Ureter (tissue), 1 donor: Measurements from ENCODE around the genes ATOH8 and ST3GAL5.

DNA sequence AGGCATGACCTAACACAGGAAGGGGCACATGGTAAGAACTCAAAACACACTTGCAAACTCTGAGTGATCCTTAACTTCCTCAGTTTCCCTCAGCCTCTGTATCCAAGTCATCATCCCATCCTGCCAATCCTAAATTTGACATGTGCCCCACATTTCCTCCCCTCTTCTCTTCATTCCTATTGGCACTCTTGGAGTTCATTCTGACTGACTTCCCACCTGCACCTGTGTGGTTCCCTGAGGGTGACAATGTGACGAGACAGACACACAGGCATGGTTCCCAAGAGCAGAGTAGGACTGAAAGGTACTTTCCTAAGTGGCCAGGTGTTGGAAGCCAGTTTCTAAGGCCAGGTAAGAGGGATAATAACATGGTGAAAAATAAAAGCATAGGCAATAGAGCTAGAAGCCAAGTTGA is 24.3 kb upstream of the REG3G start:
- PRO-cap = no peak

GRCh38 chr2:79158190-79158497 is 1.4 kb downstream of the REG3A start:
- PRO-cap = no peak

DNA sequence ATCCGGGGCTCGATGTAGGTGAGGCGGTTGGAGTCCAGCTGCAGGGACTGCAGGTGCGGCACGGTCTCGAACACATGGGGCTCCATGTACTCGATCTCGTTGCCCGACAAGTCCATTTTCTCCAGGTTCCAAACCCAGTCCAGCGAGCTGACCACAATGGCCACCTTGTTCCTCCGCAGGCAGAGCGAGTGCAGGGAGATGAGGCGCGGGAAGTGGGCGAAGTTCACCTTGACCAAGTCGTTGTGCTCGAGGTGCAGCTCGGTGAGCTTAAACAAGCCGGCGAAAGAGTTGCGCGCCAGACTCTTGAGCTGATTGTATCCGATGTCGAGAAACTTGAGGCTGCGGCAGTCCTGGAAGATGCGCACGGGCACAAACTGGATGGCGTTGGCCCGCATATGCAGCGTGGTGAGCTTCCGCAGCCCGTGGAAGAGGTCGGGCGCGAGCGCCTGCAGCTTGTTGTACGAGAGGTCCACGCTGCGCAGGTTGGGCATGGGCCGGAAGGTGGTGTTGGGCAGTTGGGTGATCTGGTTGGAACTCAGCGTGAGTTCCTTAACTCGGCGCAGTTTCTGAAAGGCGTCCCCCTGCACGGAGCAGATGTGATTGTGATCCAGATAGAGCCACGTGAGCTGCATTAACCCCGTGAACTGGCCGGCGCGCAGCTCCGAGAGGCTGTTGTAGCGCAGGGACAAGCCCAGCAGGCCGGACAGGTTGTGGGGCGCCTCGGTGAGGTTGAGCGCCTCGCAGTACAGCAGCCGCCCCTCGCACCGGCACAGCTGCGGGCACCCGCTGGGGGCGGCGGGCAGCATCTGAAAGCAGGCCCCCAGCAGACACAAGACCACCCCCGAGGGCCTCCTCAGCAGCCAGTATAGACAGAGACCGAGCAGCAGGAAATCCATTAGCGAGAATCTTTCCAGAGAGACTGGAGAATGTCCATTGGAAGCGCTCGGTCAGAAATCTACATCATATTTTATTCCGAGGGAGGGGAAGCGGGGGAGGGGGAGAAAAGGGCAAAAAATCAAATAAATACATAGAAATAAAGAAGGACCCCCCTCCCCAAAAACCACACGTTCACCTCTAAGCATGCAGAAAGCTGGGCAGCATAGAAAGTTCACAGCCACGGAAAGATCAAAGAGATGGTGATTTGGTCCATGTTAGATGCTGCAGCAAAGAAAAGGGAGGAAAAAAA is 1.2 kb downstream of the LRRTM1 start:
- PRO-cap = no peak

DNA sequence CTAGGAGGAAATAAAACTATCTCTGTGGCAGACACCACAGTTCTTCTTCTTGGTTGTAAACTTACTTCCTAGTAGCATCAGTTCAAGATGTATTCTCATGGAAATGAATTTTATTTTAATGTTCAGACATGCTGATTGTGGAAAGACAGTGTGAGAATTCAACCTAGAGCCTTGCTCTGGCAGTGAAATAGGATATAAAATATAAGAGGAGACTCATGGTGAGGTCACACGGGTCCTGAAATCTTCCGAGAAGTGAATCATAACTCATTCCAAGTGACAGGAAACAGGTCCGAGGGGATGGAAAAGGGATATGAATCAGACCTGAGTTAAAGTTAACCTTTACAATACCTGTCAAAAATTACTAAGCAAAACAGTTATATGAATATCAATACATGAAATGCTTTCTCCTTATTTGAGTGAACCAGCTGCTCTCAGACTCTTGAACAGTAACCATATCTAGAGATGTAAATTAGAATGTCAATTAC is 185.2 kb upstream of the LRRTM1 start:
- PRO-cap = no peak

- PRO-cap = no peak
These were observed 454.5 kb upstream of the LRRTM1 start for GRCh38 chr2:80759075-80759461.

DNA sequence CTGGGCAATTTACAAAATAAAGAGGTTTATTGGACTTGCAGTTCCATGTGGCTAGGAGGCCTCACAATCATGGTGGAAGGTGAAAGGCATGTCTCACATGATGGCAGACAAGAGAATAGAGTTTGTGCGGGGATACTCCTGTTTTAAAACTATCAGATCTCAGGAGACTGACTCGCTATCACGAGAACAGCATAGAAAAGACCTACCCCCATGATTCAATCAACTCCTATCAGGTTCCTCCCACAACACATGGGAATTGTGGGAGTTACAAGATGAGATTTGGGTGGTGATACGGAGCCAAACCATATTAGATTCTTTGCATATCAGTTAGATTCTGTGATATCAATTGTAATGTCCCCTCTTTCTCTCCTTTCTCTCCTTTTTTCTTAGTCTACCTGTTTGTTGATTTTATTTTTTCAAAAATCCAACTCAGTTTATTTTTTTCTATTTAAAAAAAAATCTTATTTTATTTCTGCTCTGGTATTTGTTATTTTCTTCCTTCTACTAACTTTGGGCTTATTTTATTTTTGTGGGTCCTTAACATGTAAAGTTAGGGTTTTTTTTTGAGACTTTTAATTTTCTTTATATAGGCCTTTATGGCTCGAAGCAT is 1178.8 kb upstream of the LRRTM1 start:
- PRO-cap = no peak

DNA sequence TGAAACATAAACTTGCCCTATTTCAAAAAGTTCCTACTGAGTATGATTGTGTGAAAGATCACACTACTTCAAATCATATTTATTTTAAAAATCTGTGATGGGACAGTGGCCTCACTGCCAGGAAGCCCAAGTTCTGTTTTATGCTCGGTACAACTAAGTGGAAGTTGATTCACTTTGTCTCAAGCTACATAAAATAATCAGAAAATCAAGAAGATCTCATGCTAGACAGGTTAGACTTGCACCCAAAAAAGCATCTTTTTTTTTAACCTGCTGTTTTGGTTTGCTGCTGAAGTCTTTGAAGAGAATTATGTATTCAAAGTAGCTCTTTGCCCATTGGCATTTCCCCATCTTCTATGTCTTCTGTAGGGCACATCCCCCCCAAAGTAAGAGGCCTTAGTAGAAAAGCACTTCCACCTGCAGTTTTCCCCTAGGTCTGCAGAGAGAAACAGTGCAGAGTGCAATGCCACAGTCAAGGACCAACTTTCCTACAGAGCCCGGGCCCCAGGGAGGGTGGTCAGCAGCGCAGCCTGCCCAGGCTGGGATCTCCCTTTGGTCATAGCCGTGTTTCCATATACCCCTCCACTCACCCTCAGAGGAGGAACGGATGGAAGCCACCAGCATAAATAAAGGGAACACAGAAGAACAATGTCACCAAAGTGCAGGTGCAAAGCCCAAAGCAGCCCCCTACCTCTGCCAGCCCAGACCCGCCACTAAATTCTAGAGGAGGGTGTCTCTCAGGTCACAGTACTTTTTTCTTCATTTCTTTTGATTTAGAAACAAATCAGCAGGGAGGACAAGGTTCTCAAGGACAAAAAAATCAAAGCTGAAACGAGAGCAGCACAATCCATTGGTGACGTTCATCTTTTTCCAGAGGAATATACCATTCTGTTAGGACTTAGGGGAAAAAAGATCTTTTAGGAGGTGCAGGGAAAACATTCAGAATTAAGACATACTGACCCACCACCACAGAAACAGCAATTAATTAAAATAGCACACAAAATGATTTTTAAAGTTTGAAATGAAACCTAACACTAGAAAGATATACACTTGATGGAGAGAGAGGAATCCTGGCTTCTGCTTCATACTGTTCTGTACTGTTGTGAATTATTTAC is 5.6 kb downstream of the TGOLN2 start:
- PRO-cap = no peak

GRCh38 chr2:85419296-85419777 is 823 bp downstream of the SH2D6 start:
- PRO-cap = no peak

DNA sequence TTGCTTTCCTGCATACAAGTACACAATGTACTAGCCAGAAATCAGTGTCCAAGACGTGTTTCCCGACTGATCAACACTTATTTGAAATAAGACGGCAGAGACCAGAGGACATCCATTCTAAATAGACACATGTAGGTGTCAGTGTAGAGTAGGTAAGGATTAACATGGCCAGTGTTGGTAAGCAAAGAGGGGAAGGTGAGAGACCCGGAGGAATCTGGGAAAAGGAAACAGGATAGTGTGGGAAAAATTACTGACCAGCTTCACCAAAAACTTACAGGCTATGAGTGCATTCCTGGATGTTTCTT is 723 bp upstream of the TMEM150A start:
- PRO-cap = no peak

- PRO-cap = no peak
These were observed 9.3 kb upstream of the GNLY start for GRCh38 chr2:85684891-85685257.

- PRO-cap = no peak
These were observed 10.9 kb downstream of the GNLY start for GRCh38 chr2:85704928-85705512.

- PRO-cap = no peak
These were observed 10.2 kb upstream of the ATOH8 start for GRCh38 chr2:85743454-85744129.

GRCh38 chr2:85745941-85746413 is 7.8 kb upstream of the ATOH8 start:
- PRO-cap = no peak

DNA sequence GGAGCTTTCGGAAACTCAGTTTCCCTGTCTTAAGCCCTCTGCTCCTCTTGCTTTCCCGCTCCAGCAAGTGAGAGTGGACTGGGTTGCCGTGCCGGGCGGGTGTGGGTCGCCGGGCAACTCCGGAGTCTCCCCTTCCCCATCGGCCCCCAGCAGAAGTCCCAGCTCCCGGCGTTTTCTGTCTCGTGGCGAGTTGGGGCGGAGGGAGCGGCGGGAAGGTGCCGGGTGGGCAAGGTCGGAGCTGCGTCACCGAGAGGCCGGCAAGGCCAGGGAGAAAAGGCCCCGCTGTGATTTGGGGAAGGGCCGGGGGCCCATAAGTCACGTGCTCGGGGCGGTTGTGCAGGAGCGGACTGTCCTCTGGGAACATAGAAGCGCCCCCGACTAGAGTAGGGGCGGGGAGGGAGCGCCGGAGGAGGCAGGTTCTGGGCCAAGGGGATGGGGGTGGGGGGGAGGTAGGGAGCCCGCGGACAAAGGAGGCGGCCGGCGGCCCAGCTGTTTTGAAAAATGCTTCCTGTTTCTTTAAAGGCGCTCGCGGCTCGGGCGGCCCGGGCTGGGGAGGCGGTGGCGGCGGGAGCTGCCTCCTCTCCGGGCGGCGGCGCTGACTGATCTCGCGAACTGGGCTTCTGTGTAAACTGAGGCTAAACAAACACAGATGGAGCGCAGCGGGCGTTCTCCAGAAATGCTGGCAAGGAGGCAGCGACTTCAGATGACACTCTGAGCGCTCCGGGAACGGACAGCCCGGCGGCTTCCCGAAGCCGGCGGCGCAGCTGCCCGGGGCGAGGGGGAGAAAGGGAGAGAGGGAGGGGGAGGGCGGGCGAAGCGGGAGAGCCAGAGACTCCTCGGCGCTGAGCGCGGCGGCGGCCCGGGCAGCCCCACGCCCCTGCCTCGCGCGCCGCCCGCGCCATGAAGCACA is at the start of gene ATOH8:
TSS of gene ATOH8 (plus strand) at position 702 of the 910 bp plus-strand sequence.
- PRO-cap = bidirectional peak, plus-strand start at position 545 of the sequence, minus-strand start outside the sequence

DNA sequence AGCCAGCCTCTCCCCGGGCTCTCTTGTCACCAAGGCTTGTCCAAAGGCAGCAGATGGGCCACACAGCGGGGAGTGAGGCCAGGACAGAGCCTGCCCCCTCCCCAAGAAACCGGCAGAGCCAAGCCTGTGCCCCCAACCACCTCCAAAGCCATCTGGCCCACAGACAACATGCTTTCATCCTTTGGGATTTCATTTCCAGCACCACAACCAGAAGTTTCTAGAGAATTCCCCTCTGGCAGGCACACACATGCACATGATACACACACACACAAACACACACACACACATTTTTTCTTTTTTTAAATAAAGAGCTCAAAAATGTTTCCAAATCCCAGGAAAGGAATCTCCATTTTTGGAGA is 39.3 kb downstream of the ATOH8 start:
- PRO-cap = no peak

GRCh38 chr2:85847536-85848416 is 41.0 kb downstream of the ST3GAL5 start:
- PRO-cap = no peak

- PRO-cap = no peak
These were observed 34.8 kb downstream of the ST3GAL5 start for GRCh38 chr2:85853540-85854744.

DNA sequence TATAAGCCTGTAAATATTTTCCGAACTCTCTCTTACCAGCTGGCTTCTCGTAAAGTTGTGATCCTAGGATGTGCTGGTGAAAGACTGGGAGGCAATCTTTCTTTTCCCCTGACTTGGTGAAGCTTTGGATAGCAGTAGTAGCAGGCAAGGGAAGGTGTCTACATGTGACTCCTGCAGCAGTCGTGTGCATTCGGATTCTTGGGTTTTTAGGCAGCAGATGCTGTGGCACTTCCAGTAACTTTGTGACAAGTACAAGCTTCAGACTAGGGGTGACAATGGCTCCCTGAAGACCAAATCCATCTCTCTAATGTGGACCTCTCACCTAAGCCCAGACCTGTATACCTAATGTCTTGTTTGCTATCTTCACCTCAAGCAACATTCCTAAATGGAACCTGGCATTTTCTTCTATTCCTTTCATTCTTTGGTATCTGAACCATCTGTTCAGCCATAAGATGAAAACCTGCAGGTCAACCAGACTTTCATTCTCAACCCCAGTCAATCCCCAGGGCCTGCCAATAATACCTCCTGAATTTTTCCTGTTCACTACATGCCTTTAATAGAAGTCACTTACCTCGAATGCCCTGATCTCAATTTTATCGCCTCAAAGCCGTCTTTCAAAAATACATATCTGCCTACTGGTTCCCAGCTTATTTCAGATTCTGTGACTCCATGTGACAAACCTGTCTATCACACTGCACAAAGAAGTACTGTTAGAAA is 22.8 kb downstream of the ST3GAL5 start:
- PRO-cap = no peak

DNA sequence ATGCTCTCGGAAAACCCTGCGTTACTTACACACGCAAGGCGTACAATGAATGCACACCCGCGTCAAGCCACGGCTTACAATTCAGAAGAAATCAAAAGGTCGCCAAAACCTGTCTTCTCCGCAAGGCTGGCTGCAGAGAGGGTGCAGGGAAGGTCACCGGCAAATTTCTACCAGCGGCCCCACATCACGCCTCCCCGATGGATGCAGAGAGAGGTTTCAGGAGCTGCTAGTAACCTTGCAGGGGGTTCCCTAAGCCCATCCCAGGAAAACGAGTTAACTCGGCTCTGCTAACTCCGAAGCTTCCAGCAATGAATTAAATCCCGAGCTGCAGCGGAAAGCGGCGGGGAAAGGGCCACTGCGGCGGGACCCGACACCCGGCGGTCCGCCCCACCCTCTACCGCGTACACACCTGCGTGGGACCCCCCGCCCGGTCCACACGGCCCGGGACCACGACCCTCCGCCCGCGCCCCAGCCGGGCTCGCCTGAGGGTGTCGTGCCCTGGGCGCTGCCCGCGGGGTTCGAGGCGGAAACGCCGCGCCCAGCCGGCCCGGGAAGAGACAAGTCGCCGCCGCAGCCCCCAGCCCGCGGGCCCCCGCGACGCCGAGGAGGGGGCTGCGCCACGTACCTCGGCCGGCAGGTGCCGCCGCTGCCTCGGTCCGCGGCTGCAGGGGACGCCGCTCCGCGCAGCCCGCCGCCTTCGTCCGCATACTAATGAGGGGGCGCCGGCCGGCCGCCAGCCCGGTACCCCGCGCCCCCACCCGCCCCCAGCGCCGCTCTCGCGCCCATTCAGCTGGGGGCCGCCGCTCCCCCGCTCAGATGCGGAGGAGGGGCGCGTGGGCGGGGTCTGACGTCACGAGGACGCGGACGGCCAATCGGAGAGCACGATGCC is at the start of gene ST3GAL5:
TSS of gene ST3GAL5 (minus strand) at position 792 of the 889 bp plus-strand sequence.
- PRO-cap = bidirectional peak, plus-strand start outside the sequence, minus-strand start at position 788 of the sequence

GRCh38 chr2:85904809-85905884 is 16.4 kb upstream of the ST3GAL5 start:
- PRO-cap = no peak